K562 (cell line): ENCODE results near the genes ITGB8 and DNAH11.

DNA sequence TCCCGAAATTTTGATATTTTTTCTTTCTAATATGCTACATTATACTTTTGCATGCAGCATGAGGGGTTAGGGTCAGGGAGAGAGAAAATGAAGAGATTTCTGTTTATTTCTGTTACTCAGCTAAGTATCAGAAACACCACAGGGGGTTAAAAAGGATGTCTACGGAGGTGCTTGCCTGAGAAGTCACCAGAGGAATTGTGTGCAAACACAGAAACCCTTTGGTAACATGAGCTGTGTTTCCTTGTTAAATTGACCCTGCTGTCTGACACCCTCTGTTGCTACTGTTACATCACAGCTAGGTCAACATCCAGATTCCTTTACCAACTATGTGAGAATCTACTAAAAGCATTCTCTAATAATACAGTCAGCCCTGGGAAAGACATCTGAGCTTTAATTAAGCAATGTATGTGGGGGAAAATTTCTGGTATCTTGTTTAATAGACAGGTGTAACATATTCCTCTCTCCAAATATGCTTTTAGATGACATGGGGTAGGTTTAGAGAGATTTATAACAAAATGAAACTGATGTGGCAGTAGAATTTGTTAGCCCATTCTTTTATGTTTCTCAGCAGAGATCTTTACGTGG lies 168.1 kb upstream of the AHR start:
- RAMPAGE, long total RNA: no peak
- RRBS: no CpG with 5 or more reads among the region's 3 CpGs
PRO-cap:
- standard: no peak
- CoPRO, capped RNA only, 2 experiments: no peak in any of the 2 experiments
- CoPRO, capped and uncapped RNA, 2 experiments: no peak in any of the 2 experiments
- CoPRO, uncapped RNA only, 2 experiments: no peak in any of the 2 experiments
CAGE:
- cytosol, long polyA plus RNA: no peak
- long polyA plus RNA: no peak
- nucleolus, long total RNA: no peak
- nucleus, long polyA plus RNA: no peak

DNA sequence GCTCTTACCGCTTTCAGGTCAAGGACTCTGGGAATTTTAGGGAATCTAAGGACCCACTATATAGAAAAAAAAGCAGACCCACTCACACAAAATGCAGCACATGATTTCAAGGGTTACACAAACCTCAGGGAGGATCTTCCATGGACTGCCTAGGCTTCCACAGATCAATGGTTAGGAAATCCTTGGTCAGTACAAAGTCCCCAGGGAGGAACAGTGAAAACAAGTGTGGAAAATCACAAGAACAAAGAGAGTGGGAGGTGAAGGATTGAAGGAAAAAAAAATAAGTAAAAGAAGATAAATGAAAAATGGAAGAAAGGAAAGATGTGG lies 188.4 kb downstream of the AHR start:
- RAMPAGE, long total RNA: no peak
- RRBS: no CpG with 5 or more reads among the region's 1 CpG
PRO-cap:
- standard: no peak
- CoPRO, capped RNA only, 2 experiments: no peak in any of the 2 experiments
- CoPRO, capped and uncapped RNA, 2 experiments: no peak in any of the 2 experiments
- CoPRO, uncapped RNA only, 2 experiments: no peak in any of the 2 experiments
CAGE:
- cytosol, long polyA plus RNA: no peak
- long polyA plus RNA: no peak
- nucleolus, long total RNA: no peak
- nucleus, long polyA plus RNA: no peak

GRCh38 chr7:17521375-17521725 lies 222.9 kb downstream of the AHR start:
- RAMPAGE, long total RNA: no peak
- RRBS: no CpG with 5 or more reads among the region's 2 CpGs
PRO-cap:
- standard: no peak
- CoPRO, capped RNA only, 2 experiments: no peak in any of the 2 experiments
- CoPRO, capped and uncapped RNA, 2 experiments: no peak in any of the 2 experiments
- CoPRO, uncapped RNA only, 2 experiments: no peak in any of the 2 experiments
CAGE:
- cytosol, long polyA plus RNA: no peak
- long polyA plus RNA: no peak
- nucleolus, long total RNA: no peak
- nucleus, long polyA plus RNA: no peak

- RAMPAGE, long total RNA: no peak
- RRBS: no CpG with 5 or more reads among the region's 23 CpGs
PRO-cap:
- standard: unidirectional peak, plus-strand start at chr7:17939818; unidirectional peak, plus-strand start at chr7:17940036
- CoPRO, capped RNA only, 2 experiments: peak in 1 of 2 experiments; most common plus-strand start chr7:17939799 (in 1); most common minus-strand start chr7:17939681 (in 1)
- CoPRO, capped and uncapped RNA, 2 experiments: no peak in any of the 2 experiments
- CoPRO, uncapped RNA only, 2 experiments: no peak in any of the 2 experiments
CAGE:
- cytosol, long polyA plus RNA: no peak
- long polyA plus RNA: no peak
- nucleolus, long total RNA: no peak
- nucleus, long polyA plus RNA: no peak
Measured at GRCh38 chr7:17939601-17940218, 584 bp downstream of the SNX13 start.

GRCh38 chr7:18177458-18177657 lies 149.7 kb upstream of the PRPS1L1 start:
- RAMPAGE, long total RNA: no peak
- RRBS: no CpG with 5 or more reads among the region's 1 CpG
PRO-cap:
- standard: bidirectional peak, plus-strand start at chr7:18177603, minus-strand start at chr7:18177514
- CoPRO, capped RNA only, 2 experiments: peak in 2 of 2 experiments; most common plus-strand start chr7:18177603 (in 2); most common minus-strand start chr7:18177541 (in 2)
- CoPRO, capped and uncapped RNA, 2 experiments: peak in 1 of 2 experiments; most common plus-strand start chr7:18177603 (in 1); most common minus-strand start chr7:18177541 (in 1)
- CoPRO, uncapped RNA only, 2 experiments: no peak in any of the 2 experiments
CAGE:
- cytosol, long polyA plus RNA: no peak
- long polyA plus RNA: no peak
- nucleolus, long total RNA: no peak
- nucleus, long polyA plus RNA: no peak

- RAMPAGE, long total RNA: no peak
PRO-cap:
- standard: no peak
- CoPRO, capped RNA only, 2 experiments: no peak in any of the 2 experiments
- CoPRO, capped and uncapped RNA, 2 experiments: no peak in any of the 2 experiments
- CoPRO, uncapped RNA only, 2 experiments: no peak in any of the 2 experiments
CAGE:
- cytosol, long polyA plus RNA: no peak
- long polyA plus RNA: no peak
- nucleolus, long total RNA: no peak
- nucleus, long polyA plus RNA: no peak
Measured at GRCh38 chr7:18201249-18201712, 173.6 kb upstream of the PRPS1L1 start.

DNA sequence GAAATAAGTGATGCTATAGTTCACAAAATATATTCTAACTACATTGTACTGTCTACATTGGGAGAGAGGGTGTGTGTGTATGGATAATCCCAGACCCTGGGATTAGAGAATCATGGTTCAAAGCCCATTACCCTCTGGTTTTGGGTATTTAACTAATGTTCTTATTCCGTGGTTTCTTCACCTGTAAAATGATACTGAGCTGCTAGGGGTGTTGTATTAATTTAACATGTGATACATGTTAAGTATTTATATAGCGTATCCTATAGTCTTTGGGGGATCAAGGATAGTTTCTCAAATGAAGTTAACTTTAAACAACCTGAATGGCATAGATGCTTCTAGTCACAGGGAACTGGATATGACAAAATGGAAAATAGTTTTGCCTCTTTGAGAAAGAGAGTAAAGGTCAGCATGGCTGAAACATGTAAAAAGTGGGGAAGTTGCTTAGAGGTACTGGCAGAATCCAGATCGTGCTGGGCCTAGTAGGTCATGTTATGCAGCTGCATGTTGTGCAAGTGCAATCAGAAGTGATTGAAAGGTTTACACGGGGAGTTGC lies 201.3 kb upstream of the HDAC9 start:
- RAMPAGE, long total RNA: no peak
- RRBS: no CpG with 5 or more reads among the region's 4 CpGs
PRO-cap:
- standard: no peak
- CoPRO, capped RNA only, 2 experiments: no peak in any of the 2 experiments
- CoPRO, capped and uncapped RNA, 2 experiments: no peak in any of the 2 experiments
- CoPRO, uncapped RNA only, 2 experiments: no peak in any of the 2 experiments
CAGE:
- cytosol, long polyA plus RNA: no peak
- long polyA plus RNA: no peak
- nucleolus, long total RNA: no peak
- nucleus, long polyA plus RNA: no peak

GRCh38 chr7:18496100-18496573 lies 588 bp downstream of the HDAC9 start:
- RAMPAGE, long total RNA: no peak
- RRBS: no CpG with 5 or more reads among the region's 7 CpGs
PRO-cap:
- standard: no peak
- CoPRO, capped RNA only, 2 experiments: no peak in any of the 2 experiments
- CoPRO, capped and uncapped RNA, 2 experiments: no peak in any of the 2 experiments
- CoPRO, uncapped RNA only, 2 experiments: no peak in any of the 2 experiments
CAGE:
- cytosol, long polyA plus RNA: no peak
- long polyA plus RNA: no peak
- nucleolus, long total RNA: no peak
- nucleus, long polyA plus RNA: no peak

DNA sequence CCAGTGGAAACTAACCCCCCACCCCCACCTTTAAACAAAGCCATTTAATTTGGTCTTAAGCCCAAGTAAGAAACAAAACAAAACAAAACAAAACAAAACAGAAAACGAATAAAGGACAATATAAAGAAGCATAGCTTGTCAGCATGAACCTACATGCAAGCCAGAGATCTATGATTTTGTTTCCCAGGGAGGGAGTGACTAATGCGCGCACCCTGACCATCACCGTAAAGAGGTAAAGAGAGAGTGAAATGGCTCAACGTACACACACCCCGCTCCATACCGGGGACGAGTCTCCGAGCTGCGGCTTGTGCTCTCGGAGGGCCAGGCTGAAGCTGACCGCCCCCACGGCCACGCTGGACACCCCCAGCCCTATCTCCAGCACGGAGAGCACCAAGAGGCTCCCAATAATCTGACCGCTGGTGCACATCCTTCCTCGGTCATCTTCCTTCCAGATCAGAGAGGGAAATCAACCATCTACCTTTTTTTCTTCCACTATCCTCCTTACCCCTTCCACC lies 1.1 kb downstream of the TMEM196 start:
- RAMPAGE, long total RNA: no peak
- RRBS: no CpG with 5 or more reads among the region's 17 CpGs
PRO-cap:
- standard: no peak
- CoPRO, capped RNA only, 2 experiments: no peak in any of the 2 experiments
- CoPRO, capped and uncapped RNA, 2 experiments: no peak in any of the 2 experiments
- CoPRO, uncapped RNA only, 2 experiments: no peak in any of the 2 experiments
CAGE:
- cytosol, long polyA plus RNA: no peak
- long polyA plus RNA: no peak
- nucleolus, long total RNA: no peak
- nucleus, long polyA plus RNA: no peak

GRCh38 chr7:20114184-20115042 lies 102.8 kb downstream of the MACC1 start:
- RAMPAGE, long total RNA: no peak
- RRBS: no CpG with 5 or more reads among the region's 4 CpGs
PRO-cap:
- standard: no peak
- CoPRO, capped RNA only, 2 experiments: no peak in any of the 2 experiments
- CoPRO, capped and uncapped RNA, 2 experiments: no peak in any of the 2 experiments
- CoPRO, uncapped RNA only, 2 experiments: no peak in any of the 2 experiments
CAGE:
- cytosol, long polyA plus RNA: no peak
- long polyA plus RNA: no peak
- nucleolus, long total RNA: no peak
- nucleus, long polyA plus RNA: no peak

- RAMPAGE, long total RNA: no peak
- RRBS: no CpG with 5 or more reads among the region's 8 CpGs
PRO-cap:
- standard: no peak
- CoPRO, capped RNA only, 2 experiments: no peak in any of the 2 experiments
- CoPRO, capped and uncapped RNA, 2 experiments: no peak in any of the 2 experiments
- CoPRO, uncapped RNA only, 2 experiments: no peak in any of the 2 experiments
CAGE:
- cytosol, long polyA plus RNA: no peak
- long polyA plus RNA: no peak
- nucleolus, long total RNA: no peak
- nucleus, long polyA plus RNA: no peak
Measured at GRCh38 chr7:20123965-20124561, 93.1 kb downstream of the MACC1 start.

DNA sequence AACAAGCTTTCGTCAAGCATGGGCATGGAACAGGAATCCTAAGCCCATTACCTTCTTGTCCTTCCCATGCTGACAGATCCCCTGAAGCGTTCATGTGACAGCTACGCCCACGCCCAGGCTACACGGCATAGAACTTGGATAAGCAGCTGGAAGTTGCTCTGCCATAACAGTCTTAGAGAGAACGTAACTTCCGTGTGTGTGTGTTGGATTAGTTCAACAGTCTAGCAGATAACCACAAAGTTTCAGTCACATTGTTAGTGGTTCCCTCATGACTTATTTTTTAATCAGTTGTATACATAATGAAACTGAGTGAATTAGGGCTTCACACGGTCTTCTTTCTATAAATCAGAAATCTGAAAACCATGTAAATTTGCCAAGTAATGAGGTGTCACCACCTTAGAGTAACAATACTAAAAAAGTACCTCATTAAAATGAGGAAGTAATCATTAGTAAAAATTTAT lies 21.5 kb upstream of the MACC1 start:
- RAMPAGE, long total RNA: no peak
- RRBS: no CpG with 5 or more reads among the region's 8 CpGs
PRO-cap:
- standard: bidirectional peak, plus-strand start at position 216 of the sequence, minus-strand start at position 92 of the sequence
- CoPRO, capped RNA only, 2 experiments: no peak in any of the 2 experiments
- CoPRO, capped and uncapped RNA, 2 experiments: no peak in any of the 2 experiments
- CoPRO, uncapped RNA only, 2 experiments: no peak in any of the 2 experiments
CAGE:
- cytosol, long polyA plus RNA: no peak
- long polyA plus RNA: no peak
- nucleolus, long total RNA: no peak
- nucleus, long polyA plus RNA: no peak

DNA sequence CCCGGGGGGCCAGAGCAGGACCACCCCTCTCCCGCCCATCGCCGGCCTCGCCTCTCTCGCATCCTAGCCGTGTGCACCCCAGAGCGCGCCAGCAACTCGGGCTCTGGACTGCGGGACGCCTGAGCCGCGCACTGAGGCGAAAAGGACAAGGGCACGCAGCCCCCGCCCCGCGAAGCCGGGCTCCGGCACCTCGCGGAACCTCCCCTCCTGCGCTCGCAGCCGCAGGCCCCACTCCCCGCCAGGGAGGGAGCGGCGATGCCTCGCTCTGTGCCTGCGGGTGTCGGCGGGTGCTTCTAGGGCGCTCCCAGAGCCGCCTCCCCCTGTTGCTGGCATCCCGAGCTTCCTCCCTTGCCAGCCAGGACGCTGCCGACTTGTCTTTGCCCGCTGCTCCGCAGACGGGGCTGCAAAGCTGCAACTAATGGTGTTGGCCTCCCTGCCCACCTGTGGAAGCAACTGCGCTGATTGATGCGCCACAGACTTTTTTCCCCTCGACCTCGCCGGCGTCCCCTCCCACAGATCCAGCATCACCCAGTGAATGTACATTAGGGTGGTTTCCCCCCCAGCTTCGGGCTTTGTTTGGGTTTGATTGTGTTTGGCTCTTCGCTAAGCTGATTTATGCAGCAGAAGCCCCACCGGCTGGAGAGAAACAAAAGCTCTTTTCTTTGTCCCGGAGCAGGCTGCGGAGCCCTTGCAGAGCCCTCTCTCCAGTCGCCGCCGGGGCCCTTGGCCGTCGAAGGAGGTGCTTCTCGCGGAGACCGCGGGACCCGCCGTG lies at the start of gene ITGB8:
TSS of gene ITGB8 (plus strand) at position 81 of the 772 bp plus-strand sequence.
- RAMPAGE, long total RNA: no peak
- RRBS: 62% methylated on average over 17 of the region's 63 CpGs
PRO-cap:
- standard: no peak
- CoPRO, capped RNA only, 2 experiments: no peak in any of the 2 experiments
- CoPRO, capped and uncapped RNA, 2 experiments: no peak in any of the 2 experiments
- CoPRO, uncapped RNA only, 2 experiments: no peak in any of the 2 experiments
CAGE:
- cytosol, long polyA plus RNA: no peak
- long polyA plus RNA: no peak
- nucleolus, long total RNA: no peak
- nucleus, long polyA plus RNA: no peak

GRCh38 chr7:20402227-20402620 lies 71.5 kb downstream of the ITGB8 start:
- RAMPAGE, long total RNA: no peak
- RRBS: no CpG with 5 or more reads among the region's 1 CpG
PRO-cap:
- standard: no peak
- CoPRO, capped RNA only, 2 experiments: no peak in any of the 2 experiments
- CoPRO, capped and uncapped RNA, 2 experiments: no peak in any of the 2 experiments
- CoPRO, uncapped RNA only, 2 experiments: no peak in any of the 2 experiments
CAGE:
- cytosol, long polyA plus RNA: no peak
- long polyA plus RNA: no peak
- nucleolus, long total RNA: no peak
- nucleus, long polyA plus RNA: no peak

DNA sequence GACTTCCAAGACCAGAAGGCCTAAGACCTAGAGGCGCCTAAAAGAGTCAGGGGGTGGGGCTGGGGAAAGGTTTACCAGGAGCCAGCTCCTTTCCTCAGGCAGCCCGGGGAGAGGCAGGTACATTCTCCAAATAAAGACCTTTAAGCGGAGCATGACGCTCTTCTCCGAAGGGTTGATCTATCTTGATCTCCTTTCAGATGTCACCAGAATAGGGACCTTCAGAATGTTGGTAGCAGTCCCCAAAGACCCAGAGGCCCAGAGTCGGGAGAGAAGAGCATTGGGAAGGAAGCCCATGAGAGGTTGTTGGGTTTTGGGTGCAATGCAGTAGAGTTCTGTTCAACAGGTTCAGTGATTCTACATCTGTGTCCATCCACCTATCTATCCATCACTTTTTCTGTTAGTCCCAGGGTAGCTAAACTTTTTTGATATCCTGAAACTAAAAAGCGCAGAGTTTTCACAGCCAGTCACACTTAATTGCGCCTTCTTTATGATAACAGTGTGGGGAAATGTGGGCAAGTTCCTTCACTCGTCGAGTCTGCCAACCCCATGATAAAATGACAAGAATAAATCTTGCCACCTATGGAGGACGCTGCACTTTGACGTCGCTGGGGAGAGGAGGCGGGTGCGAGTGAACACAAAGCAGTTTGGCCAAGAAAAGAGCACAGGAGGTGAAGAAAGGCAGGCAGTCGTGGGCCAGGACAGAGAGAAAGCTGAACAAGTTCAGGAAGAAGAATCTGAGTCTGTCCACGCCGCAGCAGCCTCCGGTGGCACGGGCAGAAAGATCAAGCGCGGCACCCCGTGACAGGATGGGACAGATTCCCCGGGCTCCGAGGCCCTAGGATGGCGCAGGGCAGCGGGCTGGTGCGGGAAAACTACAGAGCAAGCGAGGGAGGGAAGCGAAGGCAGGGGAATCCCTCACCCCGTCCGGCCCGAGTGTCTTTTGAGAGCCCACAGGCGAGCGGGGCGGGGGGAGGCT lies 9.3 kb downstream of the SP8 start:
- RAMPAGE, long total RNA: no peak
- RRBS: 4% methylated on average over 8 of the region's 36 CpGs
PRO-cap:
- standard: no peak
- CoPRO, capped RNA only, 2 experiments: no peak in any of the 2 experiments
- CoPRO, capped and uncapped RNA, 2 experiments: no peak in any of the 2 experiments
- CoPRO, uncapped RNA only, 2 experiments: no peak in any of the 2 experiments
CAGE:
- cytosol, long polyA plus RNA: no peak
- long polyA plus RNA: no peak
- nucleolus, long total RNA: no peak
- nucleus, long polyA plus RNA: no peak

DNA sequence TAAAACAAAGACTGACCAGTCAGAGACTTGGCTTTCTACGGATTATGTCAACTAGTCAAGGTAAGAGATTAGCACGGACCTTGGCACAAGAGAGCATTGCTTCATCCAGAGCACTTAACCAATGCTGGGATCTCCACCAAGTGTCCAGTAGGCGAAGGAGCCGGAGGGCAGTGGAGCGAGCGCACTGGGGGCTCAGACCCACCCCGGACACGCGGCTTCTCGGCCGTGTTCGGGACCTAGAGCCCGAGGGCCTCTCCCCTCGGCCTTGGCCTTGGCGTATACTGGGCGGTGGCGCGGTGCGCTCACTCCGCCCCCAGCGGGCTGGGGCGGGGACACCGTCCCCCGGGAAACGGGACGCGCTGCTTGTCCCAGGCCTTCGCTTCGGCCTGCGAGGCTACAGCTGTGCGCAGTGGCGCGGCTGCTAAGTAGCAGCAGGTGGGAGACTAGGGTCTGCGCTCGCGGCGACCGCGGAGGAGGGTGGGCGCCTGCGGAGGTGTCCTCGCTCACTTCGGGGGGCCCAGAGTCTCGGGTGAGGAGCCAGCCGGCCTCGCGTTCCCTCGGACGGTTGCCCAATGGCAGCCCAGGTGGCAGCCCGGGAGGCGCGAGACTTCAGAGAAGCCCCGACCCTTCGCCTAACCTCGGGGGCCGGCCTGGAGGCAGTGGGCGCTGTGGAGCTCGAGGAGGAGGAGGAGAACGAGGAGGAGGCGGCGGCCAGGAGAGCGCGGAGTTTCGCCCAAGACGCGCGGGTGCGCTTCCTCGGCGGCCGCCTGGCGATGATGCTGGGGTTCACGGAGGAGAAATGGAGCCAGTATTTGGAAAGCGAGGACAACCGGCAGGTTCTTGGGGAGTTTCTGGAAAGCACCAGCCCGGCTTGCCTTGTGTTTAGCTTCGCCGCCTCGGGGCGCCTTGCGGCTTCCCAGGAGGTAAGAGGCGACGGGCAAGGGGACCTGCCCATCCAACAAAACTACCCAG lies at the start of gene DNAH11:
TSS of gene DNAH11 (plus strand) at position 366 of the 972 bp plus-strand sequence.
- RAMPAGE, long total RNA: no peak
- RRBS: 27% methylated on average over 16 of the region's 83 CpGs
PRO-cap:
- standard: no peak
- CoPRO, capped RNA only, 2 experiments: no peak in any of the 2 experiments
- CoPRO, capped and uncapped RNA, 2 experiments: no peak in any of the 2 experiments
- CoPRO, uncapped RNA only, 2 experiments: no peak in any of the 2 experiments
CAGE:
- cytosol, long polyA plus RNA: no peak
- long polyA plus RNA: no peak
- nucleolus, long total RNA: no peak
- nucleus, long polyA plus RNA: no peak

DNA sequence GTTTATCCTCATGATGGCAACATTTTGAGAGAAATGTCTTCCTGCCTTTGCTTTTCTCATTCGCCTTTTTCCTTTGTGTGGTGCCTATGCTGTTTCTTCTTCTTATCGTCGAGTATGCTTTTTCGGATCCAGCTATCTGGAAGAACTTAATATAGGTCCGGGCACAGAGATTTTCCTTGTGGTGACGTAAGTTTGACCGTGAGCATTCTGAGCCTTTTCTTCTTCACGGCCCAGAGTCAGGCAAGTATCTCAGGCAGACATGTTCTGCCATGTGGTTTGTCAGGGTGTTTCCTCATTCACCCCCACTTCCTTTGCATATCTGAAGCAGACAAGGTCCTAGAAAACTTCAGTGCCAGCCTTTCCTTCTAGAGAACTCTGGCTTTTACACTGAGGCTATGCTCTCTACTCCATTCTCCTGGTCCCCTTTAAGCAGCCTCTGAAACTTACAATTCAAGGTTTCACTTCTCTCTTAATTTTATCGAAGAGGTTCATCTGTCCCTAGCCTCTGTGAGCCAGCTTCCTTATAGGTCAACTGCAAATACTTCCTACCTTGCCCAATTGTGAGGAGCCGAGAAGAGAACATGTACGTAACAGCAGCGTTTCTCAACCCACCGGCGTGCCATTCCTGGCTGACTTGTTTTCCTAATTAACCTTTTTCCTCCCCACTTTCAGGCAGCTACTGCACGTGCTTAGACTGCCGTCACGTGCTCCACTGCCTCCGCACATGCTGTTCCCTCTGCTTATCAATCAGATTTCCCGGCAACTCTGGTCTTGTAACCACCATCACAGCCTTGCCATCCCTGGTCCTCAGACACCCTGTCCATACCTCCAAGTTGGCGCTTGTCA lies 47.3 kb downstream of the CDCA7L start:
- RAMPAGE, long total RNA: no peak
- RRBS: no CpG with 5 or more reads among the region's 20 CpGs
PRO-cap:
- standard: no peak
- CoPRO, capped RNA only, 2 experiments: no peak in any of the 2 experiments
- CoPRO, capped and uncapped RNA, 2 experiments: no peak in any of the 2 experiments
- CoPRO, uncapped RNA only, 2 experiments: no peak in any of the 2 experiments
CAGE:
- cytosol, long polyA plus RNA: no peak
- long polyA plus RNA: no peak
- nucleolus, long total RNA: no peak
- nucleus, long polyA plus RNA: no peak

DNA sequence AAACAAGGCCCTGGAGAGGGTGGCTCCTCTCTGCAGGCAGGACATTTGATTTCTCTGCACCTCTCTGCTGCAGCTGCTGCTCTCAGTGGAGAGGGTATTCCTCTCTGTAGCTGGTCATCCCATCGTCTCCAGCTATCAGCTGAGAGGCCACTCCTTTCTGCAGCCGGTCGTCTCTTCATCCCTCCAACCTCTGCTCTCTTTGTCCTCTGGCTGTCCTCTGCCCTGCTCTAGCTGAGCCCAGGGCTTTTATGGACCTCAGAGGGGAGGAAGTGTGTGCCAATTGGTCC lies 26.0 kb upstream of the CDCA7L start:
- RAMPAGE, long total RNA: no peak
- RRBS: no CpG with 5 or more reads among the region's 3 CpGs
PRO-cap:
- standard: no peak
- CoPRO, capped RNA only, 2 experiments: no peak in any of the 2 experiments
- CoPRO, capped and uncapped RNA, 2 experiments: no peak in any of the 2 experiments
- CoPRO, uncapped RNA only, 2 experiments: no peak in any of the 2 experiments
CAGE:
- cytosol, long polyA plus RNA: no peak
- long polyA plus RNA: no peak
- nucleolus, long total RNA: no peak
- nucleus, long polyA plus RNA: no peak

- RAMPAGE, long total RNA: no peak
- RRBS: no CpG with 5 or more reads among the region's 4 CpGs
PRO-cap:
- standard: no peak
- CoPRO, capped RNA only, 2 experiments: no peak in any of the 2 experiments
- CoPRO, capped and uncapped RNA, 2 experiments: no peak in any of the 2 experiments
- CoPRO, uncapped RNA only, 2 experiments: no peak in any of the 2 experiments
CAGE:
- cytosol, long polyA plus RNA: no peak
- long polyA plus RNA: no peak
- nucleolus, long total RNA: no peak
- nucleus, long polyA plus RNA: no peak
Measured at GRCh38 chr7:22217071-22217605, 139.8 kb downstream of the RAPGEF5 start.